Placental epithelial cell (primary cell): ENCODE measurements around a stretch of chr10.

DNA sequence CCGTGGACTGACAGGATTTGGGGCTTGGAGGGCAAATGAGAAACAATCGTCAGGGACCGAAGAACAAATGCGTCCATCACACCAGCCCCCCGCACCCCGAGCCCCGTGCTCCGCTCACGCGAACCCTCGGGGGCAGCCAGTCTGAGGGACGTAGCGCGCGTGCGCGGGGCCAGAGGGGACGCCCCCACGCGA is 161 bp upstream of the SLK start:
- CAGE, long polyA plus RNA, result no peak

GRCh38 chr10:104004290-104004678 is 37.3 kb downstream of the SLK start:
- CAGE, long polyA plus RNA, result no peak

GRCh38 chr10:104019528-104020033 is 52.6 kb downstream of the SLK start:
- CAGE, long polyA plus RNA, result no peak

DNA sequence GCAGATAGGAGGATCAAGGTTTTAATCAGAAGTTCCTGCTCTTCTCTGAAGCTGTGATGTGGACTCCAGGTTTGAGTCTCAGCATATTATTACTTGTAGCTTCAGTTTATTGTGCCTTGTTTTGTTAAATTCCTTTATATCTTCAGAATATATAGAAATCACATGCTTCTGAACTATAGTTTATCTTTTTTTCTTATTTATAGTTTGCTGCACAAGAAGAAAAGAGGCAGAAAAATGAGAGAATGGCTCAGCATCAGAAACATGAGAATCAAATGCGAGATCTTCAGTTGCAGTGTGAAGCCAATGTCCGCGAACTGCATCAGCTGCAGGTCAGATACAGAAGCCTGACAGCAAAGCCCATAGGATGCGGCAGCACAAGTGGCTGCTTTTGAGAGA is 53.3 kb downstream of the SLK start:
- CAGE, long polyA plus RNA, result no peak

DNA sequence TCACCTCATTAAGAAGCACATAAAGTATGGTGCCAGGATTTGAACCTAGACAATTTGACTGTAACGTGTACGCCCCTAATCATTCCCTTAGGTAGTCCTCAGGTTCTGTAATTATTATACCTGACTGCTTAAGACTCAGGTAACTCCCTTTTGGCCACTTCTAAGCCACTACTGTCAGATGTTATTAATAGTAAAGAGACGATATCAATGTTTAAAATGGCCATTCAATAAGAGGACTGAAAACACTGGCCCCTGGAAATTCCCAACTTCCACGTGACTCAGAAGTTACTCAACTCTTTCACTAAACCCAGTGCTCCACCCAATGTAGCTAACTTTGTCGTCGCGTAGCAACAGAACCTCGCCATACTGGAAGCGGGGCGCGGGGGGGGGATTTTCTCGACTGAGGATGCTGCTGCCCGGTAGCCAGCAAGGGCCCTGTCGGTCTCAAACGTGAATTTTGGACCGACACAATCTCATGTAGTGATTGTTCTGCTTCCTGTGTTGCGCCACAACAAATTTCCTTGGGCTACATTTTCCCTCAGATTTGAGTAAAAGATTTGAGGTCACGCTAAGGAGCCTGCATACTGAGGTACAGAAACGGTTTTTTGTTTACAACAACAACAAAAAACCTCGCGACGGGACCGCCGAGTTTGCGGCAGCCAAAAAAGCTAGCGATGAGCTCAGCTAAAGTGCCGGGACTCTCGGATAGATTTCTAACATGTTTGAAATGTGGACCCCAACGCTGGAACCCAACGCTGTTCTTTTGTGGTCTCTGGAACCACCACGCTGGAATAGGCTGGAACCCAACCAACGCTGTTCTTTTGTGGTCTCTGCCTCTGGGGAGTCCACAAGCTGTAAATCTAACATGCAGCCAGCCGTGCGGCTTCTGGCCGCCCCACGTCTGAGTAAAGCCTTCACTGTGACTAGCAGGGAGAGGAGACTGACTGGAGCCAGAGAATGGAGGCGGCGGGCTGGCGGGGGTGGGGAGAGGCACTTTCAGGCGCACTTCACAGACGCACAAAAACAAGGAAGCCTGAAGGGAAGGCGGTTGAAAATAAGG is 913 bp upstream of the SFR1 start:
- CAGE, long polyA plus RNA, result no peak

DNA sequence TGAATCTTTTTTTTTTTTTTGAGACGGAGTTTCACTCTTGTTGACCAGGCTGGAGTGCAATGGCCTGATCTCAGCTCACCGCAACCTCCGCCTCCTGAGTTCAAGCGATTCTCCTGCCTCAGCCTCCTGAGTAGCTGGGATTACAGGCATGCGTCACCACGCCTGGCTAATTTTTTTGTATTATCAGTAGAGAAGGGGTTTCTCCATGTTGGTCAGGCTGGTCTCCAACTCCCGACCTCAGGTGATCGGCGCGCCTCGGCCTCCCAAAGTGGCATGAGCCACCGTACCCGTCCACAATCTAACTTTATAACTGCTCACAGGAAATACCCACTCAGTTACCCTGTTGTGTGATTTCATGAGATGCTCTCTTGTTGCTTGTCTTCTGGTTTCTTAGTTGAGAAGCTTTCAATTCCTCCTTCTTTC is 1.3 kb upstream of the GSTO2 start:
- CAGE, long polyA plus RNA, result no peak

- CAGE, long polyA plus RNA, result no peak
Measured at GRCh38 chr10:104268101-104268329, 969 bp upstream of the GSTO2 start.

GRCh38 chr10:104307299-104308152 is 30.7 kb downstream of the ITPRIP start:
- CAGE, long polyA plus RNA, result no peak

- CAGE, long polyA plus RNA, result no peak
Measured at GRCh38 chr10:104315243-104316629, 22.5 kb downstream of the ITPRIP start.

GRCh38 chr10:104324951-104325829 is 13.1 kb downstream of the ITPRIP start:
- CAGE, long polyA plus RNA, result no peak

DNA sequence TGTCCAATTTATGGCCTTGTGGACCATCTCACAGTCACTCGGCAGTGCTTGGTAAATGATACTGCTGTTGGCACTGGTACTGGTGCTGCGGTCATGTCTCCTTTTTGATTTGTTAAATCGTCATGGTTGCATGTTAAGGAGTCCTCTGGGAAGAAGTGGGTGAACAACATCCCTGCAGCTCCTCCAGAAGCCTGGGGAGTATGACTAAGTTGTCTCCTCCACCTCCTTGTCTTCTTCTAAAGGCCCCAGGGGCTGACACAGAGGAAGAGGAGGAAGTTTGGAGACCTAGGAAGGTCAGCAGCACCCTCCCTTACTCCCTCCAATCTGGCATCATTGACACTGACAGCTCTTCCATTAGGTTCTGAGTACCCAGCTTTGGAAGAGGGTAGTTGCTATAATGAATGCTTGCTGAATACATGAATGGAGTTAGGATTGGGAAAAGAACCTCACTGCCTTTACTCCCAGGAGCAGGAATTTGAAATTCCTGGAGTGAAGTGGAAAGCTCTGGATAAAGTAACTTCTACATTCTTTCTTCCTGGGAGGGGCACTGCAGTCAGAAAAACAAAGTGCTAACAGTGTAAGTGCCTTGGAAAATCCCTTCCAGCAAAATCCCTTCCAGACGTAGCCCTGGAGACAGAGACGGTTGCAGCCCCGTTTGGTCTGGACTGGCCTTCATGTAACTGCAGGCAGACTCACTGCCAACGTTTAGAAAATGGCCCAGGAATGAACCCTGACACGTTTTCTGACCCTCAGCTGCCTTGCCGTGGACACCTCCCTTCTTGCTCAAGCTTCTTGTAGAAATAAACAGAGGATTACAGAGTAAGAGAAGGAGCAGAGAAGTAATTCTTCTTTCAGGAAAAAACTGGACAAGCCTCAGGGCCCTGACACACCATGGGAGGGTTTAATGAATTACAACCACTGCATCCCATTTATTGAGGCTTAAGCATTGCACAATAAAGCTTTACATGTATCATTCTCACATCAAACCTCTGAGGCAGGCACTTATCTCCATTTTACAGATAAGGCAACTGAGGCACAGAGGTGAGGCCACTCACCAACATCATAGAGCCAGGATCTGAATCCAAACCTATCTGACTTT is 8.1 kb downstream of the ITPRIP start:
- CAGE, long polyA plus RNA, result no peak

GRCh38 chr10:104331132-104332292 is 6.8 kb downstream of the ITPRIP start:
- CAGE, long polyA plus RNA, result no peak

DNA sequence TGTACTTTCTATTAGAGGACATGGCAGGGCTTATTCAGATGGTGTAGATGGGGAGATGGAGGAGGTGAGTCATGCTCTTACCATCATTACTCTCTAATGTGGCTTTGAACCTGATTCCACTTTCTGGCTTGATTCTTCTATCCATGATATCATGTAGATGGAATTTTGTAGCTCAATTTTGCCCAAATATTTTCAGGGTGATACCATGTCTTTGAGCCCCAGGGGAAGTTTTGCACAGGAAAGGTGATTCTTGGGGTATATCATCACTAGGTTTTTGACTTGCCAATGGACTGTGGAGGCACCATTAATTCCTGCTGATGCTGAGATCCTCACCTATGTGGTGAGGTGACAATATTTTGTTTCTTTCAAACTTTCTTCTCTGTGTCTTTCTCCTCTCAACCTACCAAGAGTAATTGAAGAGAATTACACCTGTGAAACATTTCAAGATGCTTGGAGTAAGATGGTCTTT is 91.9 kb downstream of the CFAP58 start:
- CAGE, long polyA plus RNA, result no peak

DNA sequence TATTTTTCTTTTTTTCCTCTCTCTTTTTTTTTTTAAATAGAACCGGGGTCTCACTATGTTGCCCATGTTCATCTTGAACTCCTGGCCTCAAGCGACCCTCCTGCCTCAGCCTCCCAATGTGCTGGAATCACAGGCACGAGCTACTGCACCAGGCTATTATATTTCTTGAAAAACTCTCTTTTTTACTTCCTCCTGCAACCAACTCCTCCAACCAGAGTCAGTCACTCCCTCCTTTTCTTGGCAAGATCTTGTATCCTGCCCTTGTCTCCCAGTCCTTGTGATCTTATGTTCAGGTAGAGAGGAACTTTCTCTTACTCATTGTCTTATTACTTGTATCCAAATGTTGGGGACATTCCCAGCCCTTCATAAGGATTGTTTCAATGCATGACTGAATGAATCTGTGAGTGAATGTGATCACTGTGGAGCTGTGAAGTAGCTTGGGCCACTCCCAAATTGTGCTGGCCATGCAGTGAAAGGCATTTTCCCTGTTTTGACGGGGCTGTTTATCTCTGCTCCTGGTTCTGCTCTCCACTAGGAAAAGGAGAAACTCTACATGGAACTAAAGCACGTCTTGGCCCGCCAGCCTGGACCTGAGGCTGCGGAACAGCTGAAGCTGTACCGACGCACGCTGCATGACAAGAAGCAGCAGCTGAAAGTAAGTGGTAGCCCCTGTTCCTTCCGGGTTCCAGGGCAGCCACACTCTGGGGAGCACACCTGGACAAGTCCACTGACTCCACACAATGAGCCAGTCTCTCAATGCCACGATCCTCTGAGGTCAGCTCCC is 93.7 kb downstream of the CFAP58 start:
- CAGE, long polyA plus RNA, result no peak

- CAGE, long polyA plus RNA, result no peak
Measured at GRCh38 chr10:106010954-106011702, 1153.4 kb downstream of the SORCS1 start.

- CAGE, long polyA plus RNA, result no peak
Measured at GRCh38 chr10:106648587-106649122, 515.9 kb downstream of the SORCS1 start.

DNA sequence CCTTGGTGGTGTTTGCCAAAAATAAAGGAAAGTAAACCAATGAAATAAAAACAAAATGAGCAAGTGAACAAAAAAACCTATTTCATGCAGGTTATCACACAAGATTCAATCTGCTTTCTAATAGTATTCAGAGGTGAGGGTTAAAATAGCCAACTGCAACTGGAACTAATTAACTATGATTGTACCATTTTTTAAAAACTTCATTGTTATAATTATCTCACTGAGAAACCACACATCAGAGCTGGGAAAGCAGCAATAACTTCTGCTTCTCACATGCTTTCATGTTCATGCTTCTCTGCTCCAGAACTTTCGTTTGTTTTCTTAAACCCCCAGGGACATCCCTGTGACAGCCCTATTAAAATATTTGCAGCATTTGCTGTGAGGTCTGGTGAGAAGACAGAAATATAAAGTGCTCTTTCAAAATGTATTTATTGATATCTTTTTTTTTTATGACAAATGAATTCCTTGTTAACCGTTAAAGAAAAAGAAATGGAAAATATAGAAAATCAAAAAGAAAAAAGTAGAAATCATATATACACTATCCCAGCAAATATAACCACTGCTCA is 389.0 kb upstream of the SORCS1 start:
- CAGE, long polyA plus RNA, result no peak

DNA sequence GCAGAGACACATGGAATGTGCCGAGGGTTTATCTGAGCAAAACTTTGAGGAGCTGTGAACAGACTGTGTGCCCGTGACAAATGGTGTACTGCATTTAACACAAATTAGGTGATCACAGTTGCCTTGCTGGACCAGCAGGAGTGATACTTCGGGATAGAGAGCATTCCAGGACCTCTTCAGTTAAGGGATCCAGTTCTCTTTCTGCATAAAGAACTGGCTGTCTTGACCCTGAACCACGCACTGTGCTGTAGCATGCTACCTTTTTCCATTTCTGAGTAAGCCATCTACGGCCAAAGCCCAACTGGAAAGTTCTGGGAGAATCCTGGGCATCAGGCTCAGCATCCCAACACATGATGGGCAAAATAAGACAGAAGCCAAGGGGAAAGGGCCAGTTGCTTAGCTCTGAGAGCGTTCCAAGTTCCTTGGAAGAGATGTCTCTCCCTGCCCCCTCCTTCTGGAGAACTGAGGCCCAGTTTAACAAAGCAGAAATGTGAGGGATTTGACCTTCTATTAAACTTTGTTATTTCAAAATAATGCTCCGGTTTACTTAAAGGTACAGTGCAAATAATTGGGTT is 37.9 kb upstream of the ADD3 start:
- CAGE, long polyA plus RNA, result no peak

DNA sequence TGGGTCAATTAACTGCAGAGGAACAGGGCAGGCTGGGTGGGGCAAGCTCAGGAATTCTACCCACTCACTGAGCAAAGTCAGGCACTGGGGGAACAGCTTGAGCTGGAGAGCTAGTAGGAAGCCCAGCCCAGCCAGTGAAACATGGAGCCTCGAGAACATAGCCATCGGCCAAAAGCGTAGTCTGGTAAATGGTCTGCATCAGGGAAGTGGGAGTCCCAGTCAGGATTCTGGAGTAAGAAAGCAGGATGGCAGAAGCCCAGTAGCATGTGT is 65.6 kb upstream of the MXI1 start:
- CAGE, long polyA plus RNA, result no peak

DNA sequence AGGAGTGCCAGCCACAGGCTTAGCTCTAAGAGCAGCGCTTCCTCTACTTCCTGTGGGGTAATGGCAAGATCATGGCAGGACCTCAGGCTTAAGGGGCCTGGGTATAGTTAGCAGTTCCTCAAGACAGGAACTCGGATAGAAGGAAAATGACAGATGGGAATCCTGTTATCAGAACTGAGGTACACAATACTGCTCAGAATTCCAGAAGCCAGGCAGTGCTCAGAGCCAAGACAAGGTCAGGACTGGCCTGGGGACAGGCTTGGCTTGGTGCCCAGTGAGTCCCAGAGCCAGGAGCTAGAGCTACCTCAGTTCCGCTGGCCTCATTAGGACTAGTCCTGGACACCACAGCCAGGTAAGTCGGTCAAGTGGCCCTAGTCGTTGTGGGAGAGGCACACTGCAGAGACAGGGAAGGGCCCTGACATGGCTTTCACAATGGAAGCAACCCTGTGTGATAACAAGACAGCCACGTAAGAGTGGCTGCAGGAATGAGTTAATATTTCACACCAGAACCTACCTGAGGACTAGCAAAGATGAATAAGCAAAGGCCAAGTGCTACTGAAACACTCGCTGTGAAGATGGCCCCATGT is 65.2 kb upstream of the MXI1 start:
- CAGE, long polyA plus RNA, result no peak